Mononuclear cell (primary cell): ENCODE measurements around the genes ZBTB48 and KLHL21.

DNA sequence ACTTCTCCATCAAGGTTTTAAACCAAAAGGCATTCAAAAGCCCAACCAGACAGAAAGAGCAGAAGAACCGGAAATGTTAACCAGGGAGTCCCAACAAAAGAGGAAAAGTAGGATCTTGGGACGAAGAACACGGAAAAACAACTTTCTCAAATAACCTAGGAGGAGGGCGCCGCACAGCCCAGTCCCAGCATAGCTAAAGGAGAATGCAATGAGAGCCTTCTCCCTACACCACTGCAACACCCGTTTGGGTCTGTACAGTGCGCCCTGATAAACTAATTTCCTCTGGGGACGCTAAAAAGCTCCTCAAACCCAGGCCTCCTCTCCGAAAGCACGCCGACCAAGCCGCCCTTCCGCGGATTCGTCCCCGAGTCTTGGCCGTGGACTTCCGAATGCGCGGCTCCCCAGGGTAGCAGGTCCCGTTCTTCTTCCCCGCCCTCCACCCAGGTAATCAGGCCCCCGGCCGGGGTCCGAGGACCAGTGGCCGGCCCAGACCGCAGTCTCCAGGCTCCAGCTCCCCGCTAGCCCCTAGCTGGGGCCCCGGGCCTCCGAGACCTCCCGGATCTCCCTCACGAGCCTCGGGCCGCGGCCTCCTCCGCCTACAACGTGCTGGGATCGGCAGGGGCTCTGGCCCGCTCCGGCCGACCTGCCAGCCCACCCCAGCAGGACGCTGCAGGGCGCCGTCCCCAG, 456 bp downstream of the RPL22 start:
- RRBS, result 2% methylated on average over 17 of the region's 44 CpGs

GRCh38 chr1:6218682-6219581, 13.0 kb downstream of the RNF207 start:
- RRBS, result no CpG with 5 or more reads among the region's 19 CpGs

- RRBS, result no CpG with 5 or more reads among the region's 19 CpGs
Observed at GRCh38 chr1:6277692-6278242, 16.9 kb upstream of the GPR153 start.

DNA sequence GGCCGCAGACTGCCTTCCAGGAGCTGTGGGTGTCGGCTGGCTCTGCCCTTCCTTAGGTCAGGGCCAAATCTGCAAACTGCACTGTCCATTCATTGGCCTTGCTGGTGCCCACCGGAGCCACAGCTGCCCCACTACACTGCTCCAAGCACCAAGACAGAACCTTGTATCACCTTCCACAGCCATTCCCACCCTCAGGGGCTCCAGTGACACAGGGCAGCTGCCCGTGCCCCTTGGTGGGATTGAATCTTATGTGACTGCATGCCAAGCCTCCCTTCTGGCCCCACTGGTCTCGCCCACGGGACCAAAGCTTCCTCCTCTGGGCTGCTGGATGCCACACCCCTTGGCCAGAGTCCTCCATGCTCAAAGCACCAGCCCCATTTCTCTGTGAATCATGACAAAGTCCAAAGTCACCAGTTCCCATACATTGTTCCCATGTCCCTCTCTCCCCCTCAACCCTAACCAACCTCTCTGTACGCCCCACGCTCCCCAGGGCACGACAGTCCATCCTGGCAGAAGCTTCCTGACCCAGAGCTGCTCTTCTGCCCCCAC, 20.8 kb upstream of the GPR153 start:
- RRBS, result no CpG with 5 or more reads among the region's 9 CpGs

DNA sequence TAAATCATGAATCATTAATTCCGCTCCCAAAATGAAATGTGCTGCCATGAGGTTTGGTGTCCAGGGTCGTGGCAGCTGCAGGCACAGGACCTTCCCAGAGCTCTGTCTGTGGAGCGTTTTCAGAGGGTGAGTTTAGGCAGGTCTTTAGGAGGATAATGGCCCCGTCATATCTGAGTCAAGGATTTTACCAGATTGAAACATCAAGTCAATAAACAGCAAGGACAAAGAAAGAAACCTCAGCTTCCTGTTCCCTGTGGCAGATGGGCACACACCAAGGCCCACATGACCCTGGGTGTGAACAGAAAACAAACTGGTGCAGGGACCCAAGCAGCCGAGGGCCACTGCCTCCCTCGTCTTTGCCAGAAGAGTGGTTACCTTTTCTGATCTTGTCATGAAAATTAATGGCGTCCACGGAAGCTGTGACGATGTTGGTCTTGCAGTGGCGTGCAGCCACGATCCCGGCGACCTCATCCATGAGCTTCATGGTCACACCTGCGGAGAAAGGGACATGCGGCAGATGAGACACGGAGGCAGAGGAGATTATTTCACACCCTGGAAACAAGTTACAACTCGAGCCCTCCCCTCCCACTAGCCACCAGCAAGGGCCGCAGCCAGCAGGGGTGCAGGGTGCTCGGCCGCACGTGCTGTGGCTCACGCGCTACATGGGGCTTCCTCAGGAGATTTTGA, 33.7 kb upstream of the GPR153 start:
- RRBS, result no CpG with 5 or more reads among the region's 23 CpGs

GRCh38 chr1:6348312-6349027, 45.1 kb downstream of the ACOT7 start:
- RRBS, result 4% methylated on average over 1 of the region's 12 CpGs

- RRBS, result no CpG with 5 or more reads among the region's 39 CpGs
Observed at GRCh38 chr1:6448898-6449644, 16.9 kb downstream of the TNFRSF25 start.

DNA sequence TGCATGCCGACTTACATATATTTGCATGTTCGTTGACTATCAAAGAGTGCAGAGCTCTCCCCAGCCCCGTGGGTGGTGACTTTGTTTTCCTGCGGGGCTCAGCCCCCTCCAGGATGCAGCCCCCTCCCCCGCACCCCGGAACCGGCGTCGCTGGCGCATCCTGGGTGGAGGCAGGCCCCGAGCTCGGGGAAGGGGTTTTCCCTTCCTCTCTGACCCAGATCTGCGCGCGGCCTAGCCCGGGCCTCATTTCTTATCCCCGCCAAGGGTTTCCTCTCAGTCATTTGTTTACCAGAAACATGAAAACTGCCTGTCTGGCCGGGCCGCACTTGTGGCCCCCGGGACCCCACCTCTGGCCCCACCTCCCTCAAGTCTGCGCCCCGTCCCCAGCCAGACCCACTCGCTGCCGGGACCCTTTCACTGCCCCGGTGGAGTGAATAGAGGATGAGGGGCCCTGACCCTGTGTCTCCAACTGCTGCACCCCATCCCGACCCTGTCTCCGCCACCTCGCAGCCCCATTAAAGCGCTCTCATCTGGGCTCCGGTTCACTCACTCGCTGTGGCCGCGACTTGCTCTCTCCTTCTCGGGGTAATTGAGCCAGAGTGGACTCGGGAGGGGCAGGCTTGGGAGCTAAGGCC, 5.5 kb downstream of the TNFRSF25 start:
- RRBS, result 12% methylated on average over 15 of the region's 35 CpGs

- RRBS, result 4% methylated on average over 30 of the region's 81 CpGs
Observed at GRCh38 chr1:6579314-6580333, at the start of gene ZBTB48. ZBTB48 (plus strand) TSS chr1:6579994.

- RRBS, result 58% methylated on average over 2 of the region's 31 CpGs
Observed at GRCh38 chr1:6587262-6588574, 7.9 kb downstream of the ZBTB48 start.

- RRBS, result no CpG with 5 or more reads among the region's 18 CpGs
Observed at GRCh38 chr1:6590755-6591779, 11.3 kb downstream of the ZBTB48 start.

DNA sequence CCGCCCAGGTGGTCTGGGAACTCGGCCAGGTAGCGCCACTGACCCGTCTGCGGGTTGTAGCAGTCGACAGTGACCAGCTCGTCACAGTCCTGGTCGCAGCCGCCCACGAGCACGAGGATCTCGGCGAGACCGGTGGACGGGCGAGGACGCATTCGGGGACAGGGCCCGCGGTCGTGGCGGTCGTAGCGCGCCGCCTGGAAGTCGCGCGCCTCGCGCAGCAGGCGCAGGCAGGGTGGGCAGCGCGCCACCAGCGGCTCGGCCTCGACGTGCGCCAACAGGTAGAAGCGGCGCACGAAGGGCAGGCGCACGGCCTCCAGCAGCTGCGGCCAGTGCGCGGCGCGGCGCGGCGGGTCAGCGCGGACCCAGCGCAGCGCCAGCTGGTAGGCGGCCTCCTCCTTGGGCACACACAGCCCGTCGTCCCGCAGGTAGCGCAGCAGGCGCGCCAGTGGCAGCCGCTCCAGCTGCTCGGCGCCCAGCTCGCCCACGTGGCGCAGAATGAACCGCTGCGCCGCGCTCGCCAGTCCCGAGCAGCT, 762 bp downstream of the KLHL21 start:
- RRBS, result no CpG with 5 or more reads among the region's 75 CpGs

- RRBS, result 2% methylated on average over 19 of the region's 78 CpGs
Observed at GRCh38 chr1:6602374-6602946, at the start of gene KLHL21. KLHL21 (minus strand) TSS chr1:6602869.

- RRBS, result no CpG with 5 or more reads among the region's 28 CpGs
Observed at GRCh38 chr1:6637962-6638946, 13.6 kb downstream of the THAP3 start.

DNA sequence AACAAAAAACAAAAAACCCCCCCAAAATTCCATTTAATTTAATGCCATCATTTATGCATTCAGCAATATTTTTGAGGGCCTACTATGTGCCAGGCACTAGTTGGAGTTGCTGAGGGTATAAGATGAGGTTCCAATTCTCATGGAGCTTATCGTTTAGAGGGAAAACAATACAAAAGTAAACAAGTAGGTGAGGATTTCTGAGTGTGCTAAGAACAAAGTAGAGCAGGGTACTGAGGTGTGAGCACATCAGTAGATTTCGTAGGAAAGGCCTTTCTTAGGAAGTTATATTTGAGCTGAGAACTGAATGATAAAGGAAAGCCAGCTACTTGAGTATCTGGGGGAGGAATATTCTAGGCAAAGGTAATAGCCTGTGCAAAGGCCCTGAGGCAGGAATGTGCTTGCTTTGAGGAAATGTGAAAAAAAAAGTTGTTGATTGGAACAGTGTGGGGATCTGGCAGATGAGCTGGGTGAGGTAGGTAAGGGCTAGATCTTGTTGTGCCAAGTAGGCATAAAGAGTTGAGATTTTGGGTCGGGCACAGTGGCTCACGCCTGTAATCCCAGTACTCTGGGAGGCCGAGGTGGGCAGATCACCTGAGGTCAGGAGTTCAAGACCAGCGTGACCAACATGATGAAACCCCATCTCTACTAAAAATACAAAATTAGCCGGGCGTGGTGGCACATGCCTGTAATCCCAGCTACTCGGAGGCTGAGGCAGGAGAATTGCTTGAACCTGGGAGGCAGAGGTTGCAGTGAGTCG, 54.3 kb downstream of the CAMTA1 start:
- RRBS, result no CpG with 5 or more reads among the region's 10 CpGs

- RRBS, result no CpG with 5 or more reads among the region's 8 CpGs
Observed at GRCh38 chr1:6856130-6857134, 71.2 kb downstream of the CAMTA1 start.

GRCh38 chr1:6857171-6857738, 72.0 kb downstream of the CAMTA1 start:
- RRBS, result no CpG with 5 or more reads among the region's 5 CpGs

- RRBS, result no CpG with 5 or more reads among the region's 10 CpGs
Observed at GRCh38 chr1:6922514-6922994, 137.3 kb downstream of the CAMTA1 start.

GRCh38 chr1:7252619-7253299, 467.5 kb downstream of the CAMTA1 start:
- RRBS, result no CpG with 5 or more reads among the region's 14 CpGs

DNA sequence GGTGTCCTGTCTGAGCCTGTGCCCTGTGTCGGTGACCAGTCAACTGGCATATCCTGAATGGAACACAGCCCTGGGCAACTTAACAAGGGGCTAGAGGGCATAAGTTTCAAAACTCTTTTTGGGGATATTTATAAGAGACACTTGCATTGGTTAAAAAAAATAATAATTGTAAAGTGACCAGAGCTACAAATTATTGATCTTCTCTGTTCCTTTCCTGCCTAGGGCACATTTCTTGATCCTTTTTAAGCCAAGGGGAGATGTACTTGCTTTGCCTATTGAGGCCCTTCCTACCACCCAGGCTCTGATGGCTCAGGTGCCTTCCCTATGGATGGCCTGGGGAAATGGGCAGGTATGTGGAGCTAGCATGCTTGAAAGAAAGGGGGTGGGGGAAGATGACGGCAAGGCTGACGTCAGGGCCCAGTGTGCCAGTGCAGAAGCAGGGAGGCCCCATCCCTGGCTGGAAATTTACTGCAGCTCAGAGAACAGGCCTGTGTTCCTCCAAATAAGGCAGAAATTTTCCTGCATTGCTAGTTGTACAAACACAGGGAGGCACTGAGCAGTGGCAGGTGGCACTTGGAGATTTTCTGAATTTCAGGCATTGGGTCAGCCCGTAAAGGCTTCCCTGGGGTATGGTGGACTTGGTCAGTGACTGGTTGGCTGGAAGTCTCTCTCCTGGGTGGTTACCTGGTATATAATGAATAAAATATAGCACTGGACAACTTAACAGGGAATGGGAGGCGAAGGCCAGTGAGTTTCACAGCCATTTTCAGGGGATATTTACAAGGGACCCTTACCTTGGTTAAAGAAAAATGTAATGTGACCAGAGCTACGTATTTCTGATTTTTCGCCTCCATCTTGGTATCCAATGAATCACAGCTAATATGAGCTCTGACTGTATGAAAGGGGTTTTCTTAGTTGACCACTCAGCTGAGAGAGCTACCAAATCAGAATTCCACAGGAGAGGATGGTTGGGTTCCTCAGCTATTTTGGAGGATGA, 453.1 kb upstream of the VAMP3 start:
- RRBS, result no CpG with 5 or more reads among the region's 7 CpGs